Measurements from ENCODE around the gene RTN4.

GRCh38 chr2:54908456-54909137 is 141.7 kb downstream of the RTN4 start:
- RRBS: no CpG with 5 or more reads among the region's 9 CpGs

DNA sequence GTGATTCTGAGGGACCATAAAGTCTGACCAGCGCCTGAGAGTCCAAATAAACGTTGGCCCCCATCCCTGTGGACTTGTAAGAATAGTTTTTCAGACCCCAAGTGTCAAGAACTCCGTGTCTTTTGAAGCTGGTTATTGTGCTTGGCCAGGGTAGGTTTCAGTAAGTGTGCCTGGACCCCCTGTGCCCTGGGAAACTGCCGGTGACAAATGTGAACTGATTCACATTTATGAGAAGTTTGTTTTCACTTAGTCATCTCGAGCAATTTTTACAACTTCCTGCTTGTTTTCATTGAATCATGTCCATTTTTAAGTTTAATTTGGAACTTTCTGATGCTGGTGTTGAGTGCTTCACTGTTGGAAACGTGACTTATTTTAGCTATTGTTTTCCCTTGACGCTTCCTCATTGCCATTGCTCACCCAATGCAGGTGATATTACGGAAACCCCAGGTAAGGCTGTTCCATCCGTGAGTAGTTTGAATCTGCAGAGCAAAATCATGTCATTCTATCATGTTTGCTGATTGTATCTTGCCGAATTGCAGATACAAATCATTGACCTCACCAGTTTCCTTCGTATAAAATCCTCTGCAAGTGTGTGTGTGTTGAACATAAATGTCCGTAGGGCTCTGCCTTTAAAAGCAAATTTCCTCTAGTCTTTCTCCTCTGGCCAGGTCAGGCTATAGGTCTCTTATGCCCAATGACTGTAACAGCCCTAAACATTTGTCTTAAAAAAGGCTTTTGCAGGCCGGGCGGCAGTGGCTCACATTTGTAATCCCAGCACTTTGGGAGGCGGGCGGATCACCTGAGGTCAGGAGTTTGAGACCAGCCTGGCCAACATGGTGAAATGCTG is 97.2 kb downstream of the RTN4 start:
- RRBS: no CpG with 5 or more reads among the region's 16 CpGs

DNA sequence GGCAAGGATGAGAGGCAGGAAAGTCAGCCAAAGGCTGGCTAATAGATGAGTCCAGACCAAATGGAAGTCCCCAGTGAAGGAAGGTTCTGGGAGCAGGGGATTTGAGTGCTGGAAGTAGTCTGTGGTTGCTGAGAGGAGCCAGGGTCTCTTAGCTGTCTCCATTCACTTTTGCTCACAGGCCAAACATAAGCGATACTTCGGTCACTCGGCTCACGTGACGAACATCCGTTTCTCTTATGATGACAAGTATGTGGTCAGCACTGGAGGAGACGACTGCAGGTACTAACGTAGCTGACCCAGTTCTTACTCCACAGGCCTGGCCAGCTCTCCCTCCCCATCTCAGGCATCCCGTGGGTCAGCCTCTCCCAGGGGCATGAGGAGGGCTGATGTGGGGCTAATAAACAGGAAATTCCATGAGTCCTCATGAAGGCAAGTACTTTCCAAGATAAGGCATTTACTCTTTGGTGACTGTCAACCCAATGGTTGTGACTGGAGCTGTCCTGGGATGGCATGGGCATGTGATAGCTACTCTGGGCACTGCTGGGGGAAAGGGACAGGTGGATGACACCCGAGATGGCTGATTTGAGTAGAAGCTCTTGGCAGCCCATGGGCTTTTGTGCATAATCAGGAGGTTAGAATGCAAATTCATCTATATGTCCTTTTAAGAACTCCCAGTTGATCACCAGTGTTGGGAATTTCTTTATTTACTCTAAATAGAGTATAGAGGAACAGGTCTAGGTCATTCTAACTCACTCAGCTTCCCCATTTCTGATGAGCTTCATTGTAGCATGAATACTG is 81.6 kb downstream of the RTN4 start:
- RRBS: no CpG with 5 or more reads among the region's 10 CpGs

GRCh38 chr2:54972173-54973387 is 77.7 kb downstream of the RTN4 start:
- RRBS: no CpG with 5 or more reads among the region's 11 CpGs

GRCh38 chr2:55049890-55050641 is at the start of gene RTN4:
Gene RTN4 (minus strand): TSS chr2:55050451.
- RRBS: 2% methylated on average over 34 of the region's 73 CpGs

GRCh38 chr2:55050642-55051073 is 407 bp upstream of the RTN4 start:
- RRBS: 6% methylated on average over 5 of the region's 22 CpGs

- RRBS: no CpG with 5 or more reads among the region's 3 CpGs
Measured at GRCh38 chr2:55159263-55159676, 72.8 kb downstream of the CLHC1 start.

DNA sequence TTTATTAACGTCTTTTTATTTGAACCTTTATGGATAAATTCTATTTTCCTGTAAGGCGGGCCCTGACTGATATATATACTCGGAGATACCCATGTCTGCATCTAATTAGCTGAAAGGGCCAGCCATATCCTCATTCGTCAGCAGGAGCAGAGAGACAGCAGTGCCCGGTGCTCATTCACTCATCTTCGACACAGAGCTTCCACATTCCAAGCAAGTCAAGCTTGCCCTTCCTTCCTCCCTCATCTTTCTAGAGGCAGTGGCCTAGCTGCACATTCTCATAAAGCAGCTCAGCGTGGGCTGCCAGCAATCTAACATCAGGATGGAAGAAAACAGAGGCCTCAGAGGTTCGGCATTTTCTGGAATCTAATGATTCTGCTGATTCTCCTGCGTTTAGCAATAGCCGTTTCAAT is 68.9 kb downstream of the CLHC1 start:
- RRBS: no CpG with 5 or more reads among the region's 10 CpGs

DNA sequence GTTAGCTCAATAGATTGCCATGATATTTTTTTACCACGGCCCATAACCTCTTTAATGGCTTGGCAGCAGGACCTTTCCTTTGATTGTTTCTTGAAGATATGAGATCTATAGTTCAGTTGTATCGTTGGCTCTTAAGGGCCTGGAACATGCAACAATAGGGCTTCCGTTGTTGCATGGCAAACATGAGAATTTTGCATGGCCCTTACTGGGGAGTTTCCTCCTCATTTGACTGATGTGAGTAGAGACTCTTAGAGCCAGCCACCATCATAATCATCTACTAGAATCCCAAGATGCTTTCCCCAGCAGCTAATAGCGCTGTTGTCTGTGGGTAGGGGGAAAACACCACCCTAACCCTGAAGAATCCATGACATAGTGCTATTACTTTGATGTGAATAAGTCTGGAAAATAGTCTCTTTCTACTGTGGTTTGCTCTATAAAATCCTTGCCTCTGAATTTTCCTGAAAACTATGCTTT is 11.3 kb downstream of the CFAP36 start:
- RRBS: no CpG with 5 or more reads among the region's 4 CpGs

DNA sequence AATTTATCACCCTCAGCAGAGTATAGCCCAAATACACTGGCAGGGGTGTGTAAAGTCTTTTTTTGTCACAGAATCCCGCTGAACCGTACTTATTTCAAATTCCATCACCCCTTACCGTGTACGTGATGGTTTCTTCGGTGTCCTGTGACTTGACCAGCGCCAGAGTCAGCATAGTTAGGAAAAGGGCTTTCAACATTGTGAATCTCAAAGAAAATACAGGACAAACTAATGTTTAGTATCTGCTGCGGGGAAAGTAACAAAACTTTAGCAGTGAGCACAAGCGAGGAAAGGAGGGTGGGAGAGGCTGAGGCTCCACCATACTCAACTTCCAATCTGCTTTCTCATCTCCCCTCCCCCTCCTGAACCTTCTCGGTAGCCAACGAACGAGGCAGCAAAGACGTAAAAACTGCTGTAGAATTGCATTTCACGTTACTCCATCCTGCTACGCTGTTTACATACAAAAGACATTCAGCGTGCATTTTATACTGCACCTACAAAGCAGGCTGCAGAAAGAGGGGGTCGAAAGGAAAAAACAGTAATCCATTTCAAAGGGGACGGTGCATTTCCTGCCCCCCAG is 1.2 kb downstream of the EFEMP1 start:
- RRBS: no CpG with 5 or more reads among the region's 17 CpGs

DNA sequence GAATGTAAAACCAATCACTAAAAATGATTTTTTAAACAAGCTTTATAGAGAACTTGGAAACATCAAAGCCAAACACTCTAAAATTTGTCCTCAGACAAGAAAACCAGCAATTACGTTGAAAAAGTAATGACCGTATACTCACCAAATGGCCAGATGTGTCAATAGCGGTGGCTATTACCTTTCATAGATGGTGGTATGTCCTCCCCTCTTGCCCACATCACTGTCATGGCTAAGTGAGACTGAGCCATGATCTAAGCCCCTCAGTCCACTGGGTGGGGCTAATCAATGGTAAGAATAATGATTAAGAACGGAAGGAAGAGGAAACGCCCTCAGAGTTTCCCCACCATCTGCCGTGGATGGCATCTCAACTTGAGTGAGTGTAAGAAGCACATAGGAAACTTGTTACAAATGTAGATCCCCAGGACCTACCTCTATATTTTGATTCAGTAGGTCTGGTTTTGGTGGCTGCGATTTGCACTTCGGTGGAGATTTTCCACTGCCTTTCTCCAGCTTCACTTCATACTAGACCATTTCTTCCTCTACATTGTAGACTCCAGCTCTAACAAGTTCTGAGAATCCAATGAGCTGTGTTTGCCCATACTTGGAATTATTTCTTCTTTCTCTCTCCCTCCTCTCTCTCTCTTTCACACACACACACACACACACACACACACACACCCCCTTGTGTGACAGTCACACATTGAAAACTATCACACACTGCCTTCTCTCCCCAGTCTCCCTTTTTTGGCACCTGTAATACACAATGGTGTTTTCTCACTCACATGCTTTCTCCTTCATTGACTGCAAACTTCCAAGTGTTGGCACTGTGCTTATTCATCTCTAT is 66.0 kb upstream of the EFEMP1 start:
- RRBS: no CpG with 5 or more reads among the region's 8 CpGs

DNA sequence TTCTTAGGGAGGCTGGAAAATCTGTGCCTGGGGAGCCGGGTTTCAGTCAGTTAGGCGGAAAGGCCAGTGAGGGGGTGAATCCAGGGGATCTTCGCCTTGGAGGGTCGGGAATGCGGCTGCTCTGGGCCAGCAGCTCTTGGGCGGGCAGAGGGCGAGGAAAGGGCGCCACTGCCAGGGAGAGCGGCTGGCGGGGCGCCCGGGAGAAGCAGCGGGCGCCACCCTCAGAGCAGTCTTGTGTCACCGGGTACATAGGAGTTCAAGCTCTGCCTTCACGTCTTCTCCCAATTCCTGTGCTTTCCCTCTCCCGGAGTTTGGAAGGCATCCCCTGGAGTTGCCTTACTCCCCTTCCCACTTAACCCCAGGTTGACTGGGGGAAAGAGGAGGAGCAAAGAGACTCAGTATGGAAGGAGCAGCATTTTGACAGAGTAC is 1.4 kb downstream of the CCDC85A start:
- RRBS: 8% methylated on average over 8 of the region's 17 CpGs

- RRBS: no CpG with 5 or more reads among the region's 20 CpGs
Measured at GRCh38 chr2:57759879-57760460, 286.6 kb upstream of the VRK2 start.

DNA sequence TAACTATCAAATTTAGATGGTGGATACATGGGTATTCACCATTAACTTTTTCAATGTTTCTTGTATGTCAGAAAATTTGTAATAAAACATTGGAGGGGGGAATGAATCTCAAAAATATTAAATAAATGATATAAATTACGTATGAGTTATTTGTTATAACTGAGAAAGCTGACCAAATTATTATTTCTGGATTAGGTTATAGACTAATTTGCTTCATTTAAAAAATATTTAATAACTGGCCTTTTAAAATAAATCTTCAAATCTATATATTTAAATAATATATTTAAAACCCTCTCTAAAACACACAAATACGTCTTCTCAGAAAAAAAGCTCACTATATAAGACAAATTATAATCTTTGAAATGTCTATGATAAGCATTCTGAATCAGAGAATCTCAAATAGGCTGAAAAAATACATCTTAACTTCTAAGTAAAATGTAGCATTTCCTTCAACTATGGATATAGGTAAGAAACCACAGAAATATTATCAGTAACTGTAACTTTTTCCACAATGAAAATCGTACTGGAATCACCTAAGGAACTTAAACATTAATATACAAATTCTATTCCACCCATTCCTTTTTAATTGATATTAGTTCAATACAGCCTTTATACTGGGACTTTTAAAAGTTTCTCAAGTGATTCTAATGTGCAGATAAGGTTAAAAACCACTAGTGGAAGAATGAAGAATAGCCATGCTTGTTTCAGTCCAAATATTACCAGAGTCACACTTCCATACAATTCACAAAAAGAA is 59.3 kb downstream of the FANCL start:
- RRBS: no CpG with 5 or more reads among the region's 3 CpGs

DNA sequence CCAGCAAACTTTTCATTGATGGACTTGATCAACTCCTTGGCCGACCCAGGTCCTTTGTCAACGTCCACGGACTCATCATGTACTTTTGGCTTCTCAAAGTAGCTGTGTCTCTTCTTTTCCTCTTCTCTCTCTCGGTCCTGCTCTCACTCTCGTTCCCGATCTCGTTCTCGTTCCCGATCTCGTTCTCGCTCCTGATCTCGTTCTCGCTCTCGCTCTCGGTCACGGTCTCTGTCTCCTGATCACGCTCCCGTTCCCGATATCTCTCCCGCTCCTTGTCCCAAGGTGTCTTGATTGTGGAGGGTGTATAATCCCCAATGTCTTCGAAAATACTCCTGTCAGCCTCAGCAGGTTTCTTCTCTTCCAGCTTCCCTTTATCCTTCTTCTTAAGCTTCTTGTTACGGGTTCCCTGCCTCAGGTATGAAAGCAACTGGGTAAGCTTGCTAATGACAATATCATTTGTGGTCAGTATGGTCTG is 219.6 kb upstream of the FANCL start:
- RRBS: no CpG with 5 or more reads among the region's 22 CpGs

- RRBS: no CpG with 5 or more reads among the region's 4 CpGs
Measured at GRCh38 chr2:60053670-60053989, 499.8 kb downstream of the BCL11A start.

DNA sequence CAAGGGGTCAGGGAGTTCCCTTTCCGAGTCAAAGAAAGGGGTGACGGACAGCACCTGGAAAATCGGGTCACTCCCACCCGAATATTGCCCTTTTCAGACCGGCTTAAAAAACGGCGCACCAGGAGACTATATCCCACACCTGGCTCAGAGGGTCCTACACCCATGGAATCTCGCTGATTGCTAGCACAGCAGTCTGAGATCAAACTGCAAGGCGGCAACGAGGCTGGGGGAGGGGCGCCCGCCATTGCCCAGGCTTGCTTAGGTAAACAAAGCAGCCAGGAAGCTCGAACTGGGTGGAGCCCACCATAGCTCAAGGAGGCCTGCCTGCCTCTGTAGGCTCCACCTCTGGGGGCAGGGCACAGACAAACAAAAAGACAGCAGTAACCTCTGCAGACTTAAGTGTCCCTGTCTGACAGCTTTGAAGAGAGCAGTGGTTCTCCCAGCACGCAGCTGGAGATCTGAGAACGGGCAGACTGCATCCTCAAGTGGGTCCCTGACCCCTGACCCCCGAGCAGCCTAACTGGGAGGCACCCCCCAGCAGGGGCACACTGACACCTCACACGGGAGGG is 469.5 kb downstream of the BCL11A start:
- RRBS: no CpG with 5 or more reads among the region's 17 CpGs

- RRBS: no CpG with 5 or more reads among the region's 14 CpGs
Measured at GRCh38 chr2:60478586-60479383, 74.7 kb downstream of the BCL11A start.

DNA sequence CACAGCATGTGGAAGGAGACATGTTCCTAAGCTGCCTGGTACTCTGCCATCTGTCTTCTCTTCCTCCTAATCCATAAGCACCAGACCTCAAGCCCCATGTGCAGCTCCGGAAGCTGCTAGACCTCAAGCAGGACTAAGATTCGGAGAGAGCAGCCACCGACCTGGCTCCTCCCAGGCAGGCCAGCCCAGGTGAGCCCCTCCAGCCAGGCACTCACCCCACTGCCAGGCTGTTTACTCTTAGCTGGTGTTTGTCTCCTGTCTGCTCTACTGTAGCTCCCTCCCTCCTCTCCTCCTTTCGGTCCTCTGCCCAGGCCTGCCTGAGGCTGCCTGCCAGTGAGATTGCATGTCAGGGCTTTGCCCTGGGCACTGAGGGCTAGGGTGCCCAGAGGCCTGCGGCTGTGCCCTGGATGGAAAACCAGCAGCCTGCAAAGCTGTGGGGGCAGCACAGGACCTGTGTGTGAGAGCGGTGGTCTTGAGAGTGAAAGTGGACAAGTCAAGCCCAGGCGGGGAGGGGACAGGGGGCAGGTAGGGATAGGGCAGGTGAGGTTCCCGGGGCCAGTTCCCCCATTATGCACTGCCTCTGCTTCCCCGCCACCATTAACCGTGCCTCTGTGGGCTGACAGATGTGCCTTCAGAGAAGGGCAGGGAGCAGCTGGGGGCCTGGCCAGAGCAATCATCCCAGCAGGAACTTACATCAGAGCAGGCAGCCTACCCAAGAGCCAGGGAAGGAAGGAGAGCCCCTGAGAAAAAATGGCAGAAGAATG is 53.5 kb downstream of the BCL11A start:
- RRBS: no CpG with 5 or more reads among the region's 10 CpGs

- RRBS: no CpG with 5 or more reads among the region's 6 CpGs
Measured at GRCh38 chr2:60521711-60522252, 31.7 kb downstream of the BCL11A start.

Data from epidermal melanocyte (primary cell).